ENCODE measurements around a stretch of chr1.

DNA sequence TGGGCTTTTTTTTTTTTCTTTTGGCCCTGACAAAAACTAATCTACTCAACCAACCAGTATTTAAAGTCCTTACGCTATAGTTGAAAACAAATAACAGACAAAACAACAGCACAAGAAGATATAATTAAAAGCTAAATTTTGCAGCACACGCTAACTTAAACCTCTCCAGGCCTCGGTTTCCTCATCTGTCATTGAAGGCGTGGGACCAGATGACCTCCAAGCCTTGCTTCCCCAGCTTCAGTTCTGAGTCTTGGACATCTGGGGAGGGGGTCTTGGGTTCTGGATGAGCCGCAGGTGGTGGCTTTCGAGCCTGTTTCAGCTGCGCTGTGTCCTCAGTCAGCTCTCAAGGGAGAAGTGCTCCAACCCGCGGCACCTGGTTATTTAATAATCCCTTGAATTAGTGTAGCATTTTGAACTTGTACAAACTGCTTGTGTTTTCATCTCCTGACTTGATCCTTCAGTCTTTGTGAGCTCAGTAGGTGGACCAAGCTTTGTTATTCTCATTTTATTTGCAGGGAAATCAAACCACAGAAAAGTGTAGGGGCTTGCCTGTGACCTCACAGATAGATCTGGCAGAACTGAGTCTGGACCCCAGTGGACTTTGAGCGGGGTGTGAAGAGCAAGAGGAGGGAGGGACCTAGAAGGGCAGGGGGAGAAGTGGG, 18.6 kb downstream of the PKP1 start:
- RRBS, result no CpG with 5 or more reads among the region's 10 CpGs

DNA sequence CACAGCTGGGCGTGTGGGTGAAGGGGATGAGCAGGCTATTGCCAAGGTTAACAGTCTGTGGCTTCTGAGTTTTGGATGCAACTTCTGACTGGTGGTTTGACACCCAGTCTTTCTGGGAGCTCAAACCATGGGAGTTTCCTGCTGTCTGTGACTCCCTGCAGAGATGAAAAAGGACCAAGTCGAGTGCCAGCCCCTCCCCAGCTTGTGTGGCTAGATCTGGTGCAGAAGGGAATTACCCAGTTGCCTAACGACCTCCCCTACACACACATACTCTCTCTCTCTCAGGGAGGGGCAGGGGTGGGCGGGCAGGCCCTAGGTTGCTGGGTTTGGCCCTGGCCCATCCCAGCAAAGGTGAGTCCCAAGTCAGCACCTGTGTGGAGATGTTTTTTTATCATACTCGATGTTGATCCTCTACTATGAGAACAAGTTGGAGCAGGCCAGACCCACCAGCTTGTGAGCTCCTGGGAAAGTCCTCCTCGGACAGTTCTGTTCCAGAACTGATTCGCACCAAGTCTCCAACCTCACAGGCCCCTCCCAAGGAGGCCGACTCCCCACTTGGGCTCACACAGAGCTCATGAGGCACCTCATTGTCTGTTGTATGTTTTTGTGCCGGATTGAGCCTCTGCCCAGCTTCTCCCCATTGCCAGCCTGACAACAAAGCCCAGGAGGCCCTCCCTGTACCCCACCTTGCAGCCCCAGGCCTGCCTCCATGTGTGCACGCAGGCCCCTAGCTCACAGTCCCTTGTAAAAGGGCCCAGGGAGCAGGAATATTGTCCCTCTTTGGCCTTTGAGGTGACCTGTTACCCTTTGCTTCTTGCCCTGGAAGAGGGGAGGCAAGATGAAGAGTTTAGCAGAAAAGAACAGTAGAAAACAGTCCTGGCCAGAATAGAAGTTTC, 28.4 kb downstream of the PKP1 start:
- RRBS, result no CpG with 5 or more reads among the region's 10 CpGs

DNA sequence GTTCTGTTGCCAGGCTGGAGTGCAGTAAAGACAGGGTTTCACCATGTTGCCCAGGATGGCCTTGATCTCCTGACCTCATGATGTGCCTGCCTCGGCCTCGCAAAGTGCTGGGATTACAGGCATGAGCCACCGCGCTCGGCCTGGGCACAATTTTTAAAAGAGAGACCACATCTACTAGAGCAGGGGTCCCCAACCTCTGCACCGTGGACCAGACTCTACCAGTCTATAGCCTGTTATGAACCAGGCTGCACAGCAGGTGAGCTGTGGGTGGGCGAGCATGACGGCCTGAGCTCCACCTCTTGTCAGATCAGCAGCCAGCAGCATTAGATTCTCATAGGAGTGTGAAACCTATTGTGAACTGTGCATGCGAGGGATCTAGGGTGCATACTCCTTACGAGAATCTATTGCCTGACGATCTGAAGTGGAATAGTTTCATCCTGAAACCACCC, 20.8 kb downstream of the TNNT2 start:
- RRBS, result no CpG with 5 or more reads among the region's 11 CpGs

DNA sequence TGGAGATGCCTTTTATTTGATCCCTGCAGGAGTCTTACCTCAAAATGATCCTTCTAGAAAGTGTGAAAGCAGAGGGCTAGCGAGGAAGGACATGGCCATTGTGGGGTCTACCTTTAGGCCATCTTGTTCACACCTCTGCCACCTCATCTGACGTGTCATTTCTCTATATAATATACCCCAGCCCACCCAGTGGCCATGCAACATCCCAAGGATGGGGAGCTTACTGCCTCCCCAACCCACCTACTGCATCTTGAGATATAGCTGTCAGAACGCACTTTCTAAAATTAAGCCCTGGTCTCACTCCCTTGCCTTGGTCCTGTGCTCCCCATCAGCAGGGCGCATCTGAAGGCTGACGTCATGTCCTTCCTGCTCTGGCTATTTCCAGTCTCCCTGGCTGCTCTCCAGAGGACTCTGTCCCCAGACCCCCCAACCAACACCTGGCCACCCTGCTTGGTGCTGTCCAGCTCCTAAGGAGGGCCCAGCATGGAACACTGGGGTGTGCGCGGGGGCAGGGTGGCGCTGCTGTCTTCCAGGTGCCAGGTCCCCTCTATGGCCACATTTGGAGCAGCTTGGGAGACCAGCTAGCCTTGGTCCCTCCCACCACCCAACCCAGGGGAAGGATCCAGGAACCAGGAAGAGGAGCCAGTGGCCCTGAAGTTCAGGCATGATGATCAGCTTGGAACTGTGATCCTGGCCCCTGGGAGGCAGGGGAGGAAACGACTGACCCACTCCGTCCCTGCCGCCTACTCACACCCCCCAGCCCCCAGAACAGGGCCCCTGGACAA, 8.3 kb downstream of the TNNT2 start:
- RRBS, result no CpG with 5 or more reads among the region's 11 CpGs

DNA sequence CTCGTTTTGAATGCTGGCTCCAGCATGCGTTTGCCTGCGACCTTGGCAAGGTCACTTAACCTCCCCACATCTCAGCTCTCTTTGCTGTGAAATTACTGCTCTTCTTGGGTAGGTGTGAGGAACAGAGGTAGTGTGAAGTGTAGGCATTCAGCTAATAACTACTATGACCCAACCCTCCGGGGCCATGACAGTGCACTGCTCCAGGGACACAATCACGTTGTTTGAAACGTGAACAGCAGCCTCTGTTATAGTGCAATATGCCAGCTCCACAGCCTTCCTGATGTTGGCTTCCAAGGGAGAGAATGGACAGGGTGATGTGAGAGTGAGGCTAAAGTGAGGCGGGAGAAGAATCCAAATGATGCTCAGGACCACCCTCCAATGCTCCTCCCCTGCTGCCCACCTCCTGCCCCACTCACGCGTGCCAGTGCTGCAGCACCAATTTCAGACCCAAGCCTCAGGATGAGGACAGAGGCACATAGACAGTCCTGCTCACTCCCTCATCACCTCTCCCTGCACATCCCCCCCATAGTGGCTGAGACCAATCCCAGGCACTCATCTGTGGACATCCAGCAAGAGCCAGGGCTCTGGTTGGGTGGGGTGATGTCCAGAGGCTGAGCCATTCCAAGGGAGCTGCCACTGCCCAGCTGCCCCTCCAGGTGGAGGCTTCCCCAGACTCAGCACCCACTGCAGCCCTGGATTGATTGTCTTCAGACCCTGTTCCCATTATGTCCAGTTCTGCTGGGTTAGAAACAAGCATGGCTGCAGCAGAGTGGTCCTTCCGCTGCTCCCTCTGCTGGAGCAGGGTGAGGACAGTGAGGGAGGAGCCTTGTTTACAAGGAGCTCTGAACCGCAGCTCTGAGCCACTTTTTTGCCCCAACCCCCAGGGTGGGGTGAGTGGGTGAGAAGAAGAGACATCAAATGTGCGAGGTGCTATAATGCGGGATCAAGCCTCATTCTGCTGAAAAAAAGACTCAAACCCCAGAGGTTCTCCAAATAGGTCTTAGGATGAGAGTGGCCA, 2.6 kb downstream of the TNNT2 start:
- RRBS, result no CpG with 5 or more reads among the region's 13 CpGs

DNA sequence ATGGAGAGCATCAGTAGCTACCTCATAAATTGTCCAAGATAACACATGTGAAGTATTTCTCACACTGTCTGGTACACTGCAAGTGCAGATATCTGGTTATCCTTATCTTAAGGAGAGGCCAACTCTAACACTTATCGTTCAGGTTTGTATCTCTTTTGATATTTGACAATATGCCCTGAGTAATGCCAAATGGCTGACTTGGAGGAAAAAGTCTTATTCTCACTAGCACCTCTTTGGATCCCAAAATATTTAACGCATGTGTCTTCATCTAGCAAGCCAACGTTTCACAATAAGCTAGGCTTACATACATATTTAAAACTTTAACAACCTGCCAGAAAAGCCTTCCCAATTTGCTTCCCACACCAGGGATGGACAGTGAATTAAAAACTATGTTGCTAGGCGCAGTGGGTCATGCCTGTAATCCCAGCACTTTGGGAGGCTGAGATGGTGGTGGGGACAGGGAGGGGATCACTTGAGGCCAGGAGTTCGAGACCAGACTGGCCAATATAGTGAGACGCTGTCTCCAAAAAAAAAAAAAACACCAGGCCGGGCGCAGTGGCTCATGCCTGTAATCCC, 2.6 kb downstream of the CSRP1 start:
- RRBS, result no CpG with 5 or more reads among the region's 8 CpGs

GRCh38 chr1:201515241-201515808, 8.4 kb upstream of the CSRP1 start:
- RRBS, result no CpG with 5 or more reads among the region's 9 CpGs

GRCh38 chr1:201536426-201537043, 2.4 kb upstream of the NAV1 start:
- RRBS, result no CpG with 5 or more reads among the region's 5 CpGs

- RRBS, result 10% methylated on average over 29 of the region's 102 CpGs
Measured at GRCh38 chr1:201647765-201648978, 109.2 kb downstream of the NAV1 start.

DNA sequence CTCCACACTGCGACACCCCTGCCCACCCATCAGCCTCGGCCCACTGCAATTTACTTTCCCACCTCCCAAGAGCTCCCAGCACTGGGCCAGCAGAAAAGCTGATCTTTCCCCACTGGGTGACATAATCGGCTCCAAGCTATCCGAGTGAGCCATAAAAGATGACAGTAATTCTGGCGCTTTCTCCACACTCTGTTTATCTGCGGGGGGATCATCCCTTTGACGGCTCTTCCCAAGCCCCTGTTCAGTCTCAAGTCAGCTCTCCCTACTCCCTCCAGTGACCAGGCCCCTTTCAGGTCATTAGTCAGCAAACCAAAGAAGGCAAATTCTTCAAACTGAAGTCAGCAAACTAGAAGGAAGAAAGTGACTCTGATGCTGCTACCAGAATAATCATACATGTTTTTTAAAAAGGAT, 107.3 kb upstream of the IPO9 start:
- RRBS, result no CpG with 5 or more reads among the region's 7 CpGs

DNA sequence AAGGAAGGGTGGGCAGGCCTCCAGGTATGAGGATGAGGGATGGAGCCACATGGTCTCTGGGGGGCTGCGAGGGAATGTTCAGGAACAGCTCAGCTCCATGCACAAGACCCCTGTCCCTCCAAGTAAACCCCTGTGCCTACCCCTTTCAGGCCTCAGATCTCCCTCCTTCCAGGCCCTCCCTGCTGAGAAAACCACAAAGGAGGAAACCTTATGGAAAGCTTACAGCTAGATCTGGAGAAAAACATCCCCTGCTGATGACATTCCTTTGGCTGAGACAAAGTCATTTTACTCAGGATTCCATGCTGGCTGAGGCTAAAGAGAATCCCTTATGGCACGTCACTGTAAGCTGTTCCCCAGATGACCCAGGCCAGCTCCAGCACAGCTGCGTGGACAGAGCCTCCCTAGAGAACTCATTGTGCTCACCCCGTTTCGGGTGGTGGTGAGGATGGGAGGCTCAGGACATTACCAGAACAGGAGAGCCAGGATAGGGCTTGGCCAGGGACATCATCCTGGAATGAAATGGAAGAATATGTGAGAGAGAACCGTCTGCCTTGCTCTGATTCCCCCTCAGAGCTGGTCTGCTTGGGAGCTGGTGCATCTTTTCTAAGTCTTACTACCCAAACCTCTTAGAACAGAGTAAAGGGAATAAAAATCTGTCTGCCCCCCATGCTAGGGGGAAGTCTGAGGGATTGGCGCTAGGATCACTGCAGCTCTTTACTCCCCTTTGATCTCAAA, 91.2 kb upstream of the IPO9 start:
- RRBS, result no CpG with 5 or more reads among the region's 7 CpGs

GRCh38 chr1:201886194-201886545, 2.5 kb upstream of the SHISA4 start:
- RRBS, result no CpG with 5 or more reads among the region's 4 CpGs

GRCh38 chr1:201917332-201918246, 28.8 kb downstream of the LMOD1 start:
- RRBS, result no CpG with 5 or more reads among the region's 11 CpGs

DNA sequence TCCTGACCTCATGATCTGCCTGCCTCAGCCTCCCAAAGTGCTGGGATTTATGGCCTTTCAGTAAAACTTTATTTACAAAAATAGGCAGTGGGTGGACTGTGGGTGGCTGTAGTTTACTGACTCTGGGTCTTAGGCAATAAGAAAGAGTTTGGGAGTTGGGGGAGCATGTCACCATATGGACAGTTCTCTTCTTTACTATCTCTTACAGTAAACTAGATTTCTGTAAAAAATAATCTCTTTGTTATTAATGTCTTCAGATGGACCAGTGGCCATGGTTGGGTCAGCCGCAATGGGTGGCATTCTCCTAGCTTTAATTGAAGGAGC, 9.8 kb downstream of the TIMM17A start:
- RRBS, result no CpG with 5 or more reads among the region's 1 CpG

GRCh38 chr1:201982074-201982432, 395 bp upstream of the RNPEP start:
- RRBS, result 3% methylated on average over 2 of the region's 11 CpGs

GRCh38 chr1:202000938-202002215, 9.0 kb upstream of the ELF3 start:
- RRBS, result no CpG with 5 or more reads among the region's 18 CpGs

DNA sequence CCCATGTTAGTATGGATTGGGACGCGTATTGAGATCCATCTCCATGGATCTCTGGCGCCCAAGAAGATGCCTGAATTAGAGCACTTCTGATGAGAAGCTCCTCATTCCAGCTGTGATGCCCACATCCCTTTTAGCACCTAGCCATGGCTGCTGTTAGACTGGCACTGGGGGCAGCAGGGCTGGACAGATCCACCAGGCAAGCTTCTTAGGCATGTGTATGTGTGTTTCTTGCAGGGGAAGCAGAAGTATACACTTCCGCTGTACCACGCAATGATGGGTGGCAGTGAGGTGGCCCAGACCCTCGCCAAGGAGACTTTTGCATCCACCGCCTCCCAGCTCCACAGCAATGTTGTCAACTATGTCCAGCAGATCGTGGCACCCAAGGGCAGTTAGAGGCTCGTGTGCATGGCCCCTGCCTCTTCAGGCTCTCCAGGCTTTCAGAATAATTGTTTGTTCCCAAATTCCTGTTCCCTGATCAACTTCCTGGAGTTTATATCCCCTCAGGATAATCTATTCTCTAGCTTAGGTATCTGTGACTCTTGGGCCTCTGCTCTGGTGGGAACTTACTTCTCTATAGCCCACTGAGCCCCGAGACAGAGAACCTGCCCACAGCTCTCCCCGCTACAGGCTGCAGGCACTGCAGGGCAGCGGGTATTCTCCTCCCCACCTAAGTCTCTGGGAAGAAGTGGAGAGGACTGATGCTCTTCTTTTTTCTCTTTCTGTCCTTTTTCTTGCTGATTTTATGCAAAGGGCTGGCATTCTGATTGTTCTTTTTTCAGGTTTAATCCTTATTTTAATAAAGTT, 4.9 kb upstream of the ELF3 start:
- RRBS, result no CpG with 5 or more reads among the region's 12 CpGs

DNA sequence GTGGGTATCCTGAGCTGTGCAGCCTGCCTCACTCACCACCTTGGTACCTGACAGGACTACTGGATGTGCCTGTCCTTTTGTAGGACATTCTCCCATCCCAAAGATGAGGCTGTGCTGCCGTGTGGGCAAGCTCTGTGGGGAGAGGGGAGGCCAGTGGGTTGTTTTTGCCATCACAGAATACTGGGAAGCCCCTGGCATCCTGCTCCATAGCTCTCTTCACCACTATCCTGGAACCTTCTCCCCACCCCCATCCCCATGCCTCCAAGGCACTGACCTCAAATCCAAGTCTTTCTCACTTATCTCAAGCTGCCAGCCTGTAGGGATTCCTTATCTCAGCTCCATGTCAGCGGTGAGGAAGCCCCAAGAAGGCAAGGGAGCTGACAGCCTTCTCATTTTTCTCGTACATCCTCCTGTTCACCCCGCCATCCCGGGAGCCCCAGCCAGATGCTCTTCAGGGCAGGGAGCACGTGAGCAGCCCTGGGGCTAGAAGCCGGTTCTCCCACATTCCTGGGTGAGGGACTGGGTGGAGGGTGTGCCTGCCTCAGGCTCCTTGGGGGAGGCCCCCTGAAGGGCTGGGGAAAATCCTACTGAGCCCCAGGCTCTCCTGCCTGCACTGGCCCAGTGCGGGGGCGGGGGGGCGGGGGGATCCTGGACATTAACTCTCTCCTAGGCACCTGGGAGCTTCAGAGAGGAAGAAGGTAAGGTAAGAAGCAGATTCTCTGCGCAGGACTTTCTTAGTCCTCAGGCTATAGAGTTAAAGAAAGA, 2.4 kb upstream of the ELF3 start:
- RRBS, result 90% methylated on average over 3 of the region's 11 CpGs

DNA sequence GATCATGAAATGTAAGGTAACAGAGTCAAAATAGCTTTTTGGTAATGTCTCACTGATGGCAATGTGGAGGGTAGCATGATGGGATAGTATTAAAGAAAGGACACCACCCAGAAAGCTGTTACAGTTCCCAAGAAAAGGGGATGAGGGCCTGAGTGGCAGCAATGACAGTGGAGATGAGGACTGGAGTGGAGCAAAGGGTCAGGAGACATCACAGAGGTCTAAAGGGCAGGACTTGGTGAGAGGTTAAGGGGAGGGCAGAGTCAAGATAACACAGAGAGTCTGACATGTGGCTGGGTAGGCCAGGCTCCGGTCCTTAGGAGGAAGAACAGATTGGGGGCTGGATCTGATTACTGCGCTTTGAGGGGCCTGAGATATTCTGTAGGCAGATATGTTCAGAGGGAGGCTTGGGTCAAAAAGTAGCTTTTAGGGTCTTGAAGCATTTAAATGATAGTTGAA, 19.3 kb downstream of the ELF3 start:
- RRBS, result no CpG with 5 or more reads among the region's 2 CpGs